UCH-1 (cell line): ENCODE measurements around a stretch of chr6.

DNA sequence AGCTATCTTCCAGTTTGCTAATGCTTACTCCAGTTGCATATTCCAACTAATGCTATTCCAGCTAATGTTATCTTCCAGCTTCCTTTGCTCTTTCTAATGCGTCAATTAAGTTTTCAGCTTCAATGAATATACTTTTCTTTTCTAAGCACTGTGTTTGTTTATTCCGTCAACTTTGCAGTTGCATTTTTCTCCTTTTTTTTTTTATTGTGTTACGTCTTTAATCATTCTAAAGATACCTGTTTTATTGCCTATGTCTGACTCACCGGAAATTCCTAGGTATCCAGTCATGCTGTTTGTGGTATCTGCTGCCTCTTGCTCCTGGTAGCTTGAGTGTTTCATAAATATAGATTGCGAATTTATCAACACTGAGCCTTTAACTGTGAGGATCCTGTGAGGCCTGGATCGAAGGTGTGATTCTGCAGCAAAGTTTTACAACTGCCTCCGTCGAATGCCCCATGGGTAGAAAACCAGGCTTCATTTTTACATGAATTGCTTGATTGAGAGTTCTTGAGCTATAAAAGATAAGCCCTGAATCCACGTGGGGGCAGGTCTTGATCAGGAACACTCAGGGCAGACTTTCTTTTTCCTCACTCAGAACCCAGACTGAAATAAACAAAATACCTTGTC lies 60.3 kb upstream of the LRRC1 start:
- RRBS: no CpG with 5 or more reads among the region's 9 CpGs

GRCh38 chr6:53961995-53962528 lies 149.2 kb upstream of the MLIP start:
- RRBS: no CpG with 5 or more reads among the region's 6 CpGs

DNA sequence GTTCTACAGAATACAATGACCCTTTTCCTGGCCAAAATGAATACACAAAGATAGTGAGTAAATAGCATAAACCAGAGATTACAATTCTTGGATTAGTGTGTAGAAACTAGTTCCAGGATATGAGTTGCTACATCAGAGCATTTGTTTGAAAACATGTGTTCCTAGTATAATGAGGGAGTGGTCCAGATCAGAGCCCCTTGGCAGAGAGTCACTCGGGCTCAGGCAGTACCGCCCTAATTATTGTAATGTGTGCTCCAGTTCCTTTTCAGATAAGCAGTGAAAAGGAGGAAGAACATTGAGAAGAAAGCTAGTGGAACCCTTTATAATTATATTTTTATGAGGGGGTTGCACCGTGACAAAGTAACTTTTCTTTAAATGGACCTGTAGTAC lies 63.8 kb upstream of the COL21A1 start:
- RRBS: no CpG with 5 or more reads among the region's 3 CpGs

DNA sequence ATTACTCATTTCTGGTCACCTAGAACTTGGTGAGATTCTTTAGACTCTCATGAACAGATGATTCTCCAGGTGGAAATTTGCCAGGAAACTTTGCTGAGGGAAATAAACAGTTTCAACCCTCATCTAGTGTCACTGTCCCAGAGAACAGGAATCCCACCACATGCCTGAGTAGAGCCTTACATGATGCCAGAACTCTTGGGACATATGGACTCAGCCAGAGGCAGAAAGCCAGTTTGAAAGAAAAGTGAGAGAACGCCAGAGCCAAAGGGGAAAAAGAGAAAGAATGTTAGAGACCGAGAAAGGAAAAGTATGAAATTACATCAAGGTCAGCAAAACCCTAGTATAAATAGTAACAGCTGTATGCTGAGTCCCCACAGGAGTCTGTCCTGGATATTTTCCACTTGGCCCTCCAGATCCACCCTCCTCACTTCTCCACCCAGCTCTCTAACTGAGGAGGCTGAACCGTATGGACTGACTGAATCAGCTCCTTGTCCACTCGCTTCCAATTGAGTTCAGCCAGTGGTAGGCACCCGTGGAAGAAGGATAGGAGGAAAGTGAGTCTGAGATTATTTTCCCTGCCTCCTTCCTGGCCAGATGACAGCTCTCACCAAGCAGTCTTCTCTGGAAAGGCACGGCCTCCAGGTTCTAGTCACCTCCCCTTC lies 127.6 kb upstream of the COL21A1 start:
- RRBS: no CpG with 5 or more reads among the region's 6 CpGs

DNA sequence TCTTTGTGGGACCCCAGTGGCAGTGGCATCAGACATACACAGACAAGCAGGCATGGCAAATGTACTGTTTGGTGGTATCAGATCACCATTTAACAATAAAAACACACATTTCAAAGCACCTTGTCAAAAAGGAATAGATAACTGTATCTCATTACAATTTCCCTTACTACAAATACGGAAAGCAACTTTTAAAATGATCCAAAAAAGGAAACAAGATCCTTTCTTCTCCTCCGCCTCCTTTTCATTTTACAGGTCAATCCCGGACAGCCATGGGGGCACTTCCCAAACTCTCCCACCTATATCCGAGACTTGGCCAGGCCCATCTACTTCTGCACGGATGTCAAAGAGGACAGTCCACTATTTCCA lies 208.9 kb upstream of the COL21A1 start:
- RRBS: no CpG with 5 or more reads among the region's 5 CpGs

- RRBS: no CpG with 5 or more reads among the region's 7 CpGs
Observed at GRCh38 chr6:56516963-56517796, 269.8 kb upstream of the COL21A1 start.

DNA sequence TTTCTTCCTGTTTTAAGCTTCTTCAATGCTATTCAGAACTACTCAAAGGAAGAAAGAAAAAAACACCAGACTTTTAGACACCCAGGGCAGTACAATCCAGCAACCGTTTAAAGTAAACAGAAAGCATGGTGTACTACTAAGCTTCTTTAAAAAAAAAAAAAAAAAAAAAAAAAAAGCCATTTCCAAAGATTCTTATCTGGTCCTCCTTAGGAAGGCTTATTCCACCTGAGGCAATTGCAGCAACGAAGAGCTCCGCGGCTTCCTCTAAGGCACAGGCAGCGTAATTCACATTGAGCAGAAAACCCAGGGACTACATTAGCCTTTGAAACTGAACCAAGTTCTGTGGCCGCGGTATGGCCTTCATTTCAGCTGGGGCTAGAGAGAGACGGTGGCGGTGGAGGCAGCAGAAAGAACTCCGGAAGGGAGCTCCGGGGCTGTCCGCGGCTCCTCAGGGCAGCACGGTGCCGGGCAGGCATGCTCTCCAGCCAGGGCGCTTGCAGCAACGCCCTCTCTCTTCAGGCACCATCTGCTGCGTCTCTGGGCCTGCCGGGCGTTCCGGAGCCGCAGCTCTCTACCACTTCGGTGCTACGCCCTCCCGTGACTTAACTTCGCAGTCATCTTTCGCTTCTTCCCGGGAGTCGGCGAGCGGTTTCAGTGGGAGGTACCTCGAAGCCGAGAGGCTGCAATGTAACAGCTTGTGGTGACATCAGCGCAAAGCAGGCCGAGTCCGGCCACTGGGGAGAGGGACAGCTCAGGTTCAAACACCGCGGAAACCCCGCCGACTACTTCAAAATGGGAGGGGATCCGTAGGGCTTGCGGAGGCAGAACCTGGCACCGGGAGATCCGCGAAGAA lies 295.1 kb upstream of the COL21A1 start:
- RRBS: 3% methylated on average over 21 of the region's 45 CpGs

- RRBS: no CpG with 5 or more reads among the region's 2 CpGs
Observed at GRCh38 chr6:56691133-56691502, 263.5 kb downstream of the DST start.

- RRBS: no CpG with 5 or more reads among the region's 3 CpGs
Observed at GRCh38 chr6:56714881-56715555, 239.6 kb downstream of the DST start.

DNA sequence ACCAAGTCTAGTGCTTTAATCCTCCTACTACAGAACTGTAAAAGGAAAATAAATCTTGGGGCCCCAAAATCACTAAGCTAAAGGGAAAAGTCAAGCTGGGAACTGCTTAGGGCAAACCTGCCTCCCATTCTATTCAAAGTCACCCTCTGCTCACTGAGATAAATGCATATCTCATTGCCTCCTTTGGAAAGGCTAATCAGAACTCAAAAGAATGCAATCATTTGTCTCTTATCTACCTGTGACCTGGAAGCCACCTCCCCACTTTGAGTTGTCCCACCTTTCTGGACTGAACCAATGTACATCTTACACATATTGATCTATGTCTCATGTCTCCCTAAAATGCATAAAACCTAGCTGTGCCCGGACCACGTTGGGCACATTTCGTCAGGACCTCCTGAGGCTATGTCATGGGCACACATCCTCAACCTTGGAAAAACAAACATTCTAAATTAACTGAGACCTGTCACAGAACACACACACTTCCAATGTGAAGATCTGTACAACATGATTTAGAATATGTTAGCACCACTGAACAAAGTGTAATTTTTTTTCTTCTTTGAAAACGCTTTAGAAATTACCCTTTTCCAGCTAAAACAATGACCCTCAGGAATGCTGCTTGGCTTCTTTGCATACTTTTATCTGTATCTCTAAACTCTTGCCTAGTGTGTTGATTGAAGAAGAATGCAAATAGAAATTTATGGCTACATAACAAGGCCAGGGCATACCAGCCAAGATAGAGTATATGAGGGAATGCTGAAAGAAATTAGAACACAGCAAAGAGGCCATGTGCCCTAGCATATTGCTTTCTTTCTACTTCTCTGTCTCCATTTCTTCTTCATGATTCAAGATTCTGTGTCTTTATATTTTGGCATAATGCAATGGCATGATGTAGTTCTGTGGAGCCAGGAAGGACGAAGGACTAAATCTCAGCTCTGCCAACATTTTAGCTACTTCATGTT lies 227.4 kb downstream of the DST start:
- RRBS: no CpG with 5 or more reads among the region's 5 CpGs

DNA sequence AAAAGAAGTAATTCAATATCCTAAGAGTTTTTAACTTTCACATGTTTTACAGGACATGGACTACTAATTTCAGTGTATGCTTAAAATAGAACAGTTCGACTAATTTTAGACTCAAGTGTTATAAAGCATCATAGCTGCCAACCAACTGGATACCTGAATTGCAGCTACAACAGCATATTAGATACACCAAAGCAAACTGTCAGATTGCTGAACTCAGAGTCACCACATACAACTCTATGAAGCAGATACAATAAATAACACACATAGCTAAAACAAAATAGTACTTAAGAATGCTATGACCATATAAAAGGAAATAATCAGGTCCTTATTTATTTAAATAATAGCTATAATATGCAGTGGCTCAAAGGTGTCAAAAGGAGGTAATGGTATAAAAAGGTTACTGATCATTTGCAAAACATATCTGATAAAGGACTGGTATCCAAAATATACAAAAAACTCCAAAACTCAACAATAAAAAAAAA lies 121.1 kb downstream of the DST start:
- RRBS: no CpG with 5 or more reads among the region's 1 CpG

DNA sequence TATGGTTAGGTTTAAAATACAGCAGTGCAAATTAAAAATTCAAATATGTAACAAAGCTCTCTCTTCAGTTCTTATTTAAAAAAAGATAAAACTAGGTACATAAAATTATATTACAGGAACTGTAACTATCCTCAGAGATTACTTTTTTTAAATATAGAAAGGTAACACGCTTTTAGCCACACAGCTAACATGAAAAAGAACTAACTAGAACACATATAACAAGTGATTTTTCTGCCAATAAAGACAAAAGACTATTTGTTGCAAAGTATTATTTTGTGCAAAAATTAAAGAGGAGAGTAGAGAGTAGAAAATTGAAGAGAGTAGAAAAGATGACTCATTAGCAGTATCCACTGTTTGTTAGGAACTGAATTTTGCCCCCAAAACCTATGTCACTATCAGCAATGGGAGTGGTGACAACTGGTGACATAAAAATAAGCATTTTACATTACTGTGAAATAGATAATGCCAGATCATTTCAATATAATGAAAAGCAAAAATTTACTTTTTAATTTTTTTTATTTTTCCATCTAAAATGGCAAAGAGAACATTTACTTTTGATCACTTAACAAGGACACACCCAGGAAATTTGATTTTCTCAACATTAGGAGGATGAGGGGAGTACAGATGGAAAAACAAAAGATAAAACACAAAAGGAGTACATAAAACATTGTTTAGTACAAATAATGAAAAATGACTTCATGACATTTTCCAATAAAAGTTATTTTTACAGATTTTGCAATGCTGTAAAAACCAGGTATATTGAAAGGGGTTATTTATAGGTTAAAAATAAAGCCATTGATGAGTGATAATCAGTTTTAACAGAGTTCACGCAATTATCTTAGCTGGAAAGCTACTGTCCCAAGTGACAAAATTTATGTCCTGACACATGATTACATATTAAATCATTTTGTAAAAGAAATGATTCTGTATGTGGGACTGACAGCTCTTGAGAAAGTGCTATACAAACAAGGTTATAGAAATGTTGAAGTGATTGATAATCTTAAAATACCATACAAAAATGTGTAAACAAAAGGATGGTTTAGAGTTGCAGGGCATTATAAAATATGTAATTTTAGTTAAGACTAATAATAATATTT lies 16.5 kb downstream of the BAG2 start:
- RRBS: no CpG with 5 or more reads among the region's 2 CpGs

GRCh38 chr6:57222701-57223227 lies 657 bp upstream of the RAB23 start:
- RRBS: no CpG with 5 or more reads among the region's 10 CpGs

- RRBS: no CpG with 5 or more reads among the region's 38 CpGs
Observed at GRCh38 chr6:57316330-57317276, 827 bp upstream of the PRIM2 start.

DNA sequence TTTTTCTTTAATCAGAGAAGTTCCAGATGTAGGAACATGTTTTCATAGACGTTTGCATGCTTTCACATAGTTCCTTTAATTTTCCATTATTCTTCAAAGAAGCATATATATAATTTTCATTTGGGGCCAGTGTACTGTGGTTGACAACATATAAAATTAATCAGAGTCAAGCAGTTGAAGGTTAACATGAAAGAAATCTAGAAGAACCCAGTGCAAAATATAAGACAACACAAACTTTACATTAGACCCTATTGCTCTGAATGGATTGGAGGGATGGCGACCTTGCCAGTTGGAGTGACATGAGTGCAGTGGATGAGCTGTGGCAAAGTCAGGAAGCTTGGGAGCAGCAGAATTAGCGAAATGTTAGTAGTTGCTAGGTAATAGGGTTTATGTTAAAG lies 105.8 kb downstream of the PRIM2 start:
- RRBS: no CpG with 5 or more reads among the region's 3 CpGs

GRCh38 chr6:62766328-62766728 lies 480.3 kb upstream of the KHDRBS2 start:
- RRBS: no CpG with 5 or more reads among the region's 5 CpGs

GRCh38 chr6:63475594-63476161 lies 96.6 kb upstream of the PTP4A1 start:
- RRBS: no CpG with 5 or more reads among the region's 3 CpGs

GRCh38 chr6:63478274-63478473 lies 94.1 kb upstream of the PTP4A1 start:
- RRBS: no CpG with 5 or more reads among the region's 2 CpGs

GRCh38 chr6:63524978-63525666 lies 47.2 kb upstream of the PTP4A1 start:
- RRBS: no CpG with 5 or more reads among the region's 7 CpGs

- RRBS: no CpG with 5 or more reads among the region's 3 CpGs
Observed at GRCh38 chr6:63566056-63566514, 6.2 kb upstream of the PTP4A1 start.